Left lung (tissue), 1 donor: ENCODE results near the gene MSRB2.

GRCh38 chr10:22996875-22997566 is 69.2 kb downstream of the ARMC3 start:
- PRO-cap, result unidirectional peak, plus-strand start at chr10:22997242

GRCh38 chr10:23055368-23056041 is 39.9 kb upstream of the MSRB2 start:
- PRO-cap, result no peak

DNA sequence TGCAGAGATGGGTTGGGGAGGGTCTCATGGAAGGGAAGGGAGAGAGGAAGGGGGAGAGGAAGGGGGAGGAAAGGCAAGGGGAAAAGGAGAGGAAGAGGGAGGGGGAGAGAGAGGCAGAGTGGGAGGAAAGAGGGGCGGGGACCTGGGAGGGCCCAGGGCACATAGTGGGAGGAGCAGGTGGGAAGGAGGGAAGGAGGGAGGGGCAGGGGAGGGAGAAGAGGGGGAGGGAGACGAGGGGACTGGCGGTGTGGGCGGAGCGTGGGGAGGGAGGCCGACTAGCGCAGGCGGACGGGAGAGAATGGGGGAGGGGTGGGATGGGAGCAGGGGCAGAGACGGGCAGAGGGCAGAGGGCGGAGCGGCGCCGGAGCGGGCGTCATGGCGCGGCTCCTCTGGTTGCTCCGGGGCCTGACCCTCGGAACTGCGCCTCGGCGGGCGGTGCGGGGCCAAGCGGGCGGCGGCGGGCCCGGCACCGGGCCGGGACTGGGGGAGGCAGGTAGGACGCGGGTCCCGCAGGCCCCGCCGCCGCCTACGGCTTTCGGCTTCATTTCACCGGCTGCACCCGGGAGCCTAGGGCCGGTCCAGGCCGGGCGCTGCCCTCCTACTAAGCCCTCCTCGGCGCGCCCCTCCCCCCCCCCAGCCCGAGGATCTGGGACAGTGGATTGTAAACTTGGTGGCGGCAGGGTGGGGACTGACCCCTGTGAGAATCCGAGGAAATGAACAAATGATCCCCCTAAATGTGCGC is at the start of gene MSRB2:
Gene MSRB2, plus strand, starts transcription at position 346 of the 742 bp plus-strand sequence.
- PRO-cap, result unidirectional peak, plus-strand start at position 346 of the sequence

DNA sequence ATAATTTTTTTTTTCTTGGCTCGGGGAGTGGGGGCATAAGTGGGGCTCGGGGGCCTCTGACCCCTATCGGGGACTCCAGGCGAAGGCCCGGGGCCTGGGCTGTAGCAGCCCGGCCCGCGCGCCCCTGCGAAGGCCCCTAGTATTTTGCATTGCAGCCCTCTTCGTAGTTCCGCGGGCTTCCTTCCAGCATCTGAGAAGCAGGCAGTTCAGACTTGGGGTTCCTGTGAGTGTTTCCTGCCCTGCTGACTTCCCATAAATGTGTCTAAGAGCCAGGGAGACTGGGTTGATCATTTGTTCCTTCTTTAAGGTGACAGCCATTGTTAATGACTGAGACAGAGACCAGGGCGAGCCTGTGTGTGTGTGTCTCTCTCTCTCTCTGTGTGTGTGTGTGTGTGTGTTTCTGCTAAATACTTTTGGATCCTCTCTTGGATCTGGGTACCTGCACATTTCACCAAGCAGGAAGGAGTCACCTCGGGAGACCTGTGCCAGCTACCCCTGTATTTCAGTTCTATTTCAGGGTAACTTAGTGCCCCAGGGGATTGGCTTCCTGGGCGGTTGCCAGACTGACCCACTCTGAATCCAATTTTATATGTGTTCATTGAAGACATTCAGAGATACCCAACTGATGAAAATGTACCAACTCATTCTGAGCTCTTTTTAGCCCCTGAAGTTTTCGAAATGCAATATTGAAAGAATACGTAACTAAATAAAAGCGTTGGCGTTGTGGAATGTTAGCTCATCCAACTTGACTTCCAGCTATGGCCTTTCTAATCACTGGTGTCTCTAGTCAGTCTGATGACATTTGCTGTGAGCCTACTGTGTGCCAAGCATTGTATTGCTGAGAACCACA is 822 bp downstream of the MSRB2 start:
- PRO-cap, result bidirectional peak, plus-strand start at position 209 of the sequence, minus-strand start at position 192 of the sequence

DNA sequence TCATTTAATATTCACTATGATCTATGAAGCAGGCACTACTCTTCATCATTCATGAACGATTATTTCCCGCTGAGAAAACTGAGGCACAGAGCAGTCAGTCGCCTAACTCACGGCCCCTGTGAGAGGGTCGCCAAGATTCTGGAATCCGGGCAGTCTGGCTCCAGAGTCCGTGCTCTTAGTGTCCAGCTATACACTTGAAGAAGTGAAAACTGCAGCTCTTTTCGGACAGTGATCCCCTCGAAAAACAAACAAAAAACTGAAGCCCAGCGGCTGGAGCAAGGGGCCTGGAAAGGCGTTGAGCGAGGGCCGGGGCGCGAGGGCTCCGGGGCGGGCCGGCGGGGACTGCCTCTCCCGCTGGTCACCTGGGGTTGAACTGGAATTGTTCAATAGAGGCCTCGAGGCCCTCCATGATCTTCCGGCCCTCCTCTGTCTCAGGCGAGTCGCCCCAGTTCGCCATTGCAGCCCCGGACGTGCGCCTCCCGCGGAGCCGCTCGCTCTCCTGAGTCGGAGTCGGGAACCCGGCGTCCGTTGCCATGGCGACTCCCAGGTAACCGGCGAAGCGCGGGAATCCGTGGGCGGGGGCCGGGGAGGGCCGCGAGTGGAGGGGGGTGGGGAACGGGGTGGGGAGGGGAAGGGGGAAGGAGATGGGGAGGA is 926 bp downstream of the C10orf67 start:
- PRO-cap, result bidirectional peak, plus-strand start outside the sequence, minus-strand start at position 497 of the sequence

DNA sequence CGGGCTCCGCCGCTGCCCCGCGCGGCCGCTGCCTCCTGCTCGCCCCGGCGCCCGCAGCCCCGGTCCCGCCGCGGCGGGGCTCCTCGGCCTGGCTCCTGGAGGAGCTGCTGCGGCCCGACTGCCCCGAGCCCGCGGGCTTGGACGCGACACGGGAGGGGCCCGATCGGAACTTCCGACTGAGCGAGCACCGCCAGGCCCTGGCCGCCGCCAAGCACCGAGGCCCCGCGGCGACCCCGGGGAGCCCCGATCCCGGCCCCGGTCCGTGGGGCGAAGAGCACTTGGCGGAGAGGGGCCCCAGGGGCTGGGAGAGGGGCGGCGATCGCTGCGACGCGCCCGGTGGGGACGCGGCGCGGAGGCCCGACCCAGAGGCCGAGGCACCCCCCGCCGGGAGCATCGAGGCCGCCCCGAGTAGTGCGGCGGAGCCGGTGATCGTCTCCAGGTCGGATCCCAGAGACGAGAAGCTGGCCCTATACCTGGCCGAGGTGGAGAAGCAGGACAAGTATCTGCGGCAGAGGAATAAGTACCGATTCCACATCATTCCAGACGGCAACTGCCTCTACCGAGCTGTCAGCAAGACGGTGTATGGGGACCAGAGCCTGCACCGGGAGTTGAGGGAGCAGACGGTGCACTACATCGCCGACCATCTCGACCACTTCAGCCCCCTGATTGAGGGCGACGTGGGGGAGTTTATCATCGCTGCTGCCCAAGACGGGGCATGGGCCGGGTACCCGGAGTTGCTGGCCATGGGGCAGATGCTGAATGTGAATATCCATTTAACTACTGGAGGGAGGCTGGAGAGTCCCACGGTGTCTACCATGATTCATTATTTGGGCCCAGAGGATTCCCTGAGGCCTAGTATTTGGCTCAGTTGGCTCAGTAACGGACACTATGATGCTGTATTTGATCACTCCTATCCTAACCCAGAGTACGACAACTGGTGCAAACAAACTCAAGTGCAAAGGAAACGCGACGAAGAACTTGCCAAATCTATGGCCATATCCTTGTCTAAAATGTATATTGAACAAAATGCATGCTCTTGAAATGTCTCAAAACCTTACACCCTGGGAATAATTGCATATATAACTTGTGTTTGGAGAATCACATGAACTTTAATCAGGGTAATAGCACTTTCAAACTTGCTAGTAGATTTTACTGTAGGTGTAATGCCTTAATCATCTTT is 1.4 kb downstream of the OTUD1 start:
- PRO-cap, result bidirectional peak, plus-strand start at position 169 of the sequence, minus-strand start at position 90 of the sequence

DNA sequence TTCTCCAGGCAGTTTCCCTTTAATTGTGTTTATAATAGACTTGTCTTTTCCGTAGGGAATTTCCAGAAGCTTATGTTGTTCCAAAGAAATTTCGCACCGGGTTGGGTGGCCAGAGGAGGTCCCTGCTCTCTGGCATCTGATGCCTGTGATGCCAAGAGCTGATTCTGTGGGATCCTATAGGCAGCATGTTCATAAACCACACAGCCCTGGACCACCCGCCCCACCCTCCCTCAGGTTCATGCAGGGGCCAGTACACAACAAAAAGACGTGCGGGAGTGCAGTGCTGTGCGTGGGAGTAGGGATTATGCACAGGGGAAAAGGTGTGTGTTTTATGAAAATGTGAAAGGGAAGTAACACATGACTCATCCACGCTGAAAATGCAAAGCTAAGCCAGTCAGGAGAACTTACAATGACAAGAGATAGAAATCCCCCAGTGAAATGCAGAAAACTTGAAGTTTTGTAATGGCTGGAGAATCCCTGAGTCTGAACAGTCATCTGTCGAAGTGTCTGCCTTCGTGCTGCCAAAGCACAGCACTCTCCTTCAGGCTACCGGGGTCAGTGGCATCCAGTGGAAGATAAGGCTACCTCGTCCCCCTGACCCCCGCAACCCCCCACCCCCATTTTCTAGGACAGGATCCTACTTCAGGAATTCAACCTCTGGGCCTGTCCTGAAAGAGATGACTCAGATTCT is 1.1 kb downstream of the KIAA1217 start:
- PRO-cap, result no peak

DNA sequence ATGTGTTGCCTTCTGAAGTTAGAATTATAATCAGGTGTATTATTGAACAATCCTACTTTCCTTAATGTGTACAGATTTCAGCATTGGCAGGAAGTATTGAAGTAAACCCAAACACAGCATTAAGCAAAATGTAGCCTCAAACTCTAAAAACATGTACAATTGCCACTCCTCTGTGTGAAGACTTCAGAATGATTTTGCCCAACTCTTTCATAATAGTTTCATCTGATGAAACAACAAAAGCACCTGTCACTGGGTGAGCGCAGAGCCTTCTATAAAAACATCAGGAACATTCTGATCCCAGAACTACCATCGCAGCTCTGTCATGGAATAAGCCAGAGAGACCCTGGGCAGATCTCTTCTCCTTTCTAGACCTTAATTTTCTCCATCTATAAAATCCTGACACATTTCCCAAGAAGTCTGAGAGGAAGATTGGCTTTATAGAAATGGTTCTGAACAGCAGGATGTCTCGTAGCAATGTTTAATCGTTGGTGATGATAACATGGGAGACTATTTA is 197.8 kb downstream of the KIAA1217 start:
- PRO-cap, result no peak

DNA sequence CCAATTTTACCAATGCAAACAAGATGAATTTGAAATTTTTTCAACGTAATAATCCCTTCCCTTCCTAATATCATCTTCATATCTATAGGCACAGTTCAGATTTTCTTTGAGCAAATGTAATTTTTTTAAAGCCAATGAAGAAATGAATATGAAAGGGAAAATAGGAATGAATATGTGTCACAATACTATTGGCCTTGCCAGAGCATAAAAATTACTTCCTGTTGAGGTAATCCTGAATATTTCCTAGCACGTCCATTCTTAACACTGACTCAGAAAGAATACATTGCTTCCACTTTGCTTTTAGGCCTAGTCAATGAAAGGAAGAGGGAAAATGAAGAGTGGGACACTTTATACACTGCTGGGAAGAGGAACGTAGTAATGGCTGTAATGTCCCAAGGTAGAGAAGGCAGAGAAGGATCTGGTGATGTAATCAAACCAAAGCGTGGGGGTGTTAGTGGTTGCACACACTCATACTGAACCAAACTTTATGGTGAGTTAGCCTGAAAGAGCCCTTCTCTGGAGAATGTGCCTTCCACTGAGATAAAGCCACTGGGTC is 254.7 kb downstream of the KIAA1217 start:
- PRO-cap, result no peak

DNA sequence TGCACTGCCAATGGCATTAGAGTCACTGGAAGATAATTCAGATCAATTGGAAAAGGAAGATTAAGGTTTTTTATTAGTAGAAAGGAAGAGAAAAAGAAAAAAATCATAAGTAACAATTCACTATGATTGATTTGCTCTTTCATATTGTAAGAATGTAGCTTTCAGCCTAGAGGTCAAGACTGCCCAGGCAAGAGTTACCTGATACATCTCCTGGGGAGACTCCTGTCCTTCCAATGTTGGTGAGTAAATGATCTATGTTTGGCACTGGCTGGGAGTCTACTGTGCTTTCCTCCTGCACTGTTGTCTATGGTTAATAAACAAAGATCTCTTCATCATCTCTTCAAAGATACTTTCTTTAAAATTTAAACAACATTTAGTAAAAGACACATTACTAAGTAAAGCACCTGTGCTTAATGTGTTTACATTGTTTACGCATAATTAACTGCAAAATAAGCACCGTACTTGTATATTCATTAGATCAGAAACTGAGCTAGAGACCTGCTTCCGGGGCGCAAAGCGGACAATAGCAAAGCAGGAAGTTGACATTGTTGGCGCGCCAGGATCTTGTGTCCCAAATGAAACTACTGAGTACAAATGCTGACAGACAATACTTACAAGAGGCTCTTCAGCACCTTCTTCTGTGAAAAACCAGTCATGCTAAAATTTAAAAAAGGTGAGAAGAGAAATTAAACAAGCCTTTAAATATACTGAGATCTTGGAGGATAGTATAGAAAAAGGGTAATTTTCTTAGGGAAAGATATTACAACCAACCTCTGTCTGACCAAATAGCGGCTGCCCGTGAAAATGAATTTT is 132.5 kb downstream of the ARHGAP21 start:
- PRO-cap, result no peak

GRCh38 chr10:24790409-24791186 is 66.9 kb upstream of the ARHGAP21 start:
- PRO-cap, result no peak

GRCh38 chr10:25176118-25177097 is 1.6 kb downstream of the GPR158 start:
- PRO-cap, result no peak

DNA sequence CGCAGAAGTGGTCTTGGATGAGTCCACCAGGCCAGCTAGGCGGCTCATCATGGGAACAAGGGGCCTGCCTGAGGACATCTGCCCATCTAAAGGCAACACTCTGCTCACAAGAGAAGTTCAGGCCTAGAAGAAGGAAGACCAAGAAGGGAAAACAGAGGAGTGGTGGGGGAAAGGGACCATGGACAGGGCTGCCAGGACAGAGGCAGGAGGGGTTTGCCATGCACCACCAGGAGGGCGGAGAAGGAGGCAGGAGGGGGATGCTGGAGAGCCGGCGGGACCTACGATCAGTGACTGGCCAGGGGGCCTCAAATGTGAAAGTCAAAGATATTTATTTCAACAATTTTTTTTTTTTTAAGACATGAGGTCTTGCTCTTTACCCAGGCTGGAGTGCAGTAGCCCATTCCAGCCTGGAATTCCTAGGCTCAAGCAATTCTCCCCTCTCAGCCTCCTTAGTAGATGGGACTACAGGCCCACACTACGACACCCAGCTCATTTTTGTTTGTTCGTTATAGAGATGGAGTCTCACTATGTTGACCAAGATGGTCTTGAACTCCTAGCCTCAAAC is 33.2 kb downstream of the GAD2 start:
- PRO-cap, result no peak

GRCh38 chr10:26438502-26439456 is 638 bp downstream of the APBB1IP start:
- PRO-cap, result bidirectional peak, plus-strand start at chr10:26438751, minus-strand start at chr10:26438669; bidirectional peak, plus-strand start at chr10:26438982, minus-strand start at chr10:26438927; bidirectional peak, plus-strand start at chr10:26439312, minus-strand start at chr10:26439068

DNA sequence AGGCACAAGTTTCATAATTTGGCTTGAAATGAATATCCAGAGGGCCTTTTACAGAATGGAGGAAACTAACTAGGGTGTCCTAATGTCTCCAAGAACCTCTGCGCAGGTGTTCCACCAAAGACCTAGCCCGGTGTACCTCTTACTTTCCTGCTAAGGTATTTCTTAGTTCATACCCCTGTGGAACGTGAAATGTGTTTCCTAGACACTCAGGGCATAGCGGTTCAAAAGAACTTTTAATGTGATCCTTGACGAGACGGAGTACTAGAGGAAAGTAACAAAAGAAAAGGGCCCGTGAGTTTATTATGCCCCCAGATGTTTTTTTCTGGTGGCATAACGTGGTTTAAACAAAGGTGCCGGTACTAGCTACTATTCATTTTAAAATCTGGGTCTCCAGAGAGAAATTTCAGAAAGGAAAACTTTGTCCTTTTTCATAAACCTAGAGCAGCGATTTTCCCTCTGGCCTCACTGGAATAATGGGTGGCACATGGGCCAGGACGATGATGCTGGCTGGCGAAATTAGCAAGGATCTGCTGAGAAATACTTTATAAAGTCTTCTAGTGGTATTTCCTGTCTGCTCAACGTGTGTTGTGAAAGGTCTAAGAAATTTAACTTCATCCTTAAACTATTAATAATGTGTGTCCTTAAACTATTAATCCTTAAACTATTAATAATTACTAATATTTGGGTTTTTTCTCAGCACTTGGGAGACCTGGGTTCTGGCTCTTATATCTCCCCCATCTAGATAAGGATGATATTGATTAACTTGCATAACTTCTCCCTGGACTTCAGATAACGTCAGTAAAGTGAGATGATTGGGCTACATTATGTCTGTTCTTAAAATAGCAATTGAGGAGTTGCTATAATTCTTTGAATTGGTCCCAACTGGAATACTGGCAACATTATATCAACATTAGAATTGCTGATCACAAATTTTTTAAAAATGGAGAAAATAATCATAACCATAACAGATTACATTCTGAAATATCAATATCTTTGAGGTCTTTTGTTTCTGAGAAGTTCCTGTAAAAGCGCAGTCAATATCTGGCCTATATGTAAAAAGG is 1.6 kb downstream of the APBB1IP start:
- PRO-cap, result no peak

DNA sequence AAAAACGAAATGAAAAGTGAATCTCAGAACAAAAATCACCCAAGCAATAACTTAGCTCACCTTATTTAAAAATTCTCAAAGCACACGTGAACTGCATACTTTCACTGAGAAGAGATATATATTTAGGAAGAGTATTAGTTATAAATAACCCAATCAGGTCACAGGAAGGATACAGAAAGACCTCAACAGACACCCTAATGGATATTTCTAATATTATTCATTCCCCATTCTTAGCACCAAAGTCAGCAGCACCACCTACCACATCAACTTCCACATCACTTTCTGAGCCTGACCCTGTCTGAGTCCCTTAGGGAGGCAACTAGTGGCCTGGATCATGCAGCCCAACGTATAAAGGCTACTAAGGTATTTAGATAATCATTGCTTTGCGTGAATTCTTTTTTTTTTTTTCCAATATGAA is 2.7 kb downstream of the ABI1 start:
- PRO-cap, result no peak

DNA sequence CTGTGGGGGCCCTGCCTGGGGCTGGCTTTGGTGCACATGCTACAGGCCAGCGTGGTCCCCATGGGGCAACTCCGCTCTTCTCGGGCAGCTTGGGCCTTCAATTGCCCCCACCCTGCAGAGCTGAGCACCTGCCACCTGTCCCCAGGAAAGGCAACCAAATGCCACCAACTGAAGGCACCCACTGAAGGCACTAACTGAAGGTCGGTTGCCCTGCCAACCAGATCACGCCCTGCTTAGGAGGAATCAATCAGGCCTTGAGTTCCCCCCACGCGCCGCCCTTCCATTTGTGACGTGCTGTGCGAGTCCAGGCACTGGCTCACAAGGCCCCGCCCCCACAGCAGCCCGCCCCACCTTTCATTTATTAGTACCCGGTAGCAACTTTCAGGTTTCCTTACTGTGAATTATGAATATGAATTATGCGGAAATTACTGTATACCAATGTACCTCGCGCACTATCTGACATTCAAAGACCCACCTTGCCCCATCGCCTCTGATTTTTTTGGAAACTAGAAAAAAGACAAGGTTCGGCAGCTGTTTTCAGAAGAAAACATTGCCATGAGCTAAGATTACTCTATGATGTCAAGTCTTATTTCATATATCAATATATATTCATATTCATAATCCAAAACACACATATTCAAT is 83.6 kb upstream of the ABI1 start:
- PRO-cap, result no peak

DNA sequence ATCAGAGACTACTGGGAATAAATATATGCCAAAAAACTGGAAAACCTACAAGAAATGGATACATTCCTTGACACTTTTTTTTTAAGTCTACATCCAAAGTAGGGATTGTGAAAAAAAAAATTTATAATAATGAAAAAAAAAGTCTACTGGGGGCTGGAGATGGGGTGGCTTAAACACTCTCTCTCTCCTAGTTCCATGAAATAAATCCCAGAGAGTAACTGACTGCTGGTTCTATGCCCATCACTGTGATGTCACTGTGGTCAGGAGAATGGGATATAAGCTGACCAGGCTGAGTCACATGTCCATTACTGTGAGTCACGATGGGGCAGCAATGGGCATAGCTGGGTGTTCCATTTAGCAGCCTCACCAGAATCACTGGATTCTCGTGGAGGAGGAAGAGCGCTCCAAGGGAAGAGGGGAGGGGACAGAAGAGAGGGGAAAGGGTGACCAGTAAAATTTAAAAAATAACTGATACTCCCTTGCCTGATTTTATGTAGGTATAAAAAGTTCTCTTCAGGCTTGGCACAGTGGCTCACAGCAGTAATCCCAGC is 37.1 kb downstream of the MASTL start:
- PRO-cap, result no peak

DNA sequence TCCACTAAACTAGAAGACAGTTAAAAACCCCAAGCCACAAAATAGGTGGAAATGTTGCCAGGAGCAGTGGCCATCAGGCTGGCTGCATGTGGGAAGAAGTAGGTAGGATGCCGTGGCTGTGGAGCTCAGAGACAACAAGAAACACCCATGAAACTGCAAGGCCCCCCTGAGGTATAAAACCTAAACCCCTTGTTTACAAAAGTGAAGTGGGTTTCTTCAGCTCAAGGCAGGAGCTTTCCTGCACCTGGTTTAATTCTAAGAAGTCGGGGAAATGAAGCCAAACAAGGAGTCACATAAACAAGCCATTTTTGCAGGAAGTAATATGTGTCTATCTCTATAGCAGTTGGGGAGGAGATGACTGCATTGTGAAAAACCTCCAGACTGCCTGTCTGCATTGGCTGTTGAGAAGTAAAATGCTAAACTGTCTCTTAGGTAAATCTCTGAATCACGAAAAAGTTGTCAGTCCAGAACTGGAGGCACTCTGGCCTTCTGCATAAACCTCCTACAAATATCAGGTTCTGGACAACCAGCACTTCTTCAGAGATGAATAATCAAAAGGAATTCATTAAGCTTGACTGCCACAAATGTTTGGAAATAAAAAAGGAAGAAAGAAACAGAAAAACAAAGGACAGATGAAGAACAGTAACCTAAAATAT is 9.6 kb downstream of the RAB18 start:
- PRO-cap, result no peak

DNA sequence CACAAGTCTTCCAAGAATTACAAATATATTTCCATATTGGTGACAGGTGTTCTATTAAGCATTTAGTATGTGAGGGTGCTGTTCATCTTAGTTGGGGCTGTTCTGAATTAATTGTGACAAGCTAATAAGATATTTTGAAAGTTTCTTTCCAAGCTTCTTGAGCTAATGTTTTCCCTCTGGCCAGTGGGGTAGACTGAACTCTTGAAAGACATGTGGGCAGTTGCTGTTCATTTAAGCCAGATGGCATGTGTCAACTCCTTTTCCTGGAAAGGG is 21.6 kb downstream of the RAB18 start:
- PRO-cap, result no peak